LUHMES (cell line): ENCODE measurements around a stretch of chr14.

DNA sequence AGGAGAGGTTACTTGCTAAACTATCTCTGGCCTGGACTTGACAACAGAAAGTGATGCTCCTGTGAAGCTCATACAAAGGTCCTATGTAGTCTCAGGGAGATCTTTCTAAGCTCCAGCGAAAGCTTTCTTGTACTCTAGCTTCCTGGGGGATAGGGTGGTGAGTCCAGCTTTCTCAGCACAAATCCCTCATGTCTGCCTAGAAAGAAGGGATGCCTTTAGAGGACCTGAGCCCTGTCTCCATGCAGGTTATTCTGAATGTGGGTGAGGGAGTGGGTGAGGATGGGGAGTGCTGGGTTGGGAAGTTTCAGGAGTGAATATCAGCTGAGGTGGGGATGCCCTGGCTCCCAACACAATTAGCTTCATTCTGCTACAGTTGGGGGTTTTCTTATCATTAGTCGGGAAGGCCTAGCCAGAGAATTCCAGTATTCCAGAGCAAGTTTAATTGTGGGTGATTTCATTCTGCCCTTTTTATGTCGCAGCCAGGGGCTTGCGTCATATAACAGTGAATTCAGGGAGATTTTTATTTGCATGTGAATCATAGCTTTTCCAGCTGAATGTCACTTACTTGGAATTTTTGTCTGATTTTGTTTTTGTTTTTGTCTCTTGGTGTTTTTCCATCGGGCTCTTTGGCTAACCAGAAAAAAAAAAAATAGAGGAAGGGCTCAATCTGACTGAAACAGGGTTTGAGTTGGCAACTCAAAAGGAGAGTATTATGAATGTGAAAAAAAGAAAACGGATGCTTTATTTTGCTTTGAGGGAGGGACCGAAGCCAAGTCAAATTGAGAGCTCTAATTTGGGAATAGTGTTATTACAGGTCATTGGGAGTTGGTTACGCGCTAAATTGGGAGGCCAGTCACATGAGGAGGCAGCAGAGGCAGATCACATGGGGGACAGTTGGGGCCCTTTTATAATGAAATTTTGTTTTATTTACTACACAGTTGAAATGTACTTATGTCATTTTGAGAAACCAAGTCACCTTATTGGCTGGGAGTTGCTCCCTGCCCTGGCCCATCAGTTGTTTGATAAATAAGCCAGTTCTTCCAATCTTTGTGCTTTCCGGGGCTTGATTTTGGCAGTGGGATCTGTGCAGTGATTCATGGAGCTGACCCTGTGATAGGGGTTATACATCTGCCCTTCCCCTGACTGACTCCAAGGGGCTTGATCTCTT is 119.4 kb downstream of the SAMD4A start:
- PRO-cap = no peak

DNA sequence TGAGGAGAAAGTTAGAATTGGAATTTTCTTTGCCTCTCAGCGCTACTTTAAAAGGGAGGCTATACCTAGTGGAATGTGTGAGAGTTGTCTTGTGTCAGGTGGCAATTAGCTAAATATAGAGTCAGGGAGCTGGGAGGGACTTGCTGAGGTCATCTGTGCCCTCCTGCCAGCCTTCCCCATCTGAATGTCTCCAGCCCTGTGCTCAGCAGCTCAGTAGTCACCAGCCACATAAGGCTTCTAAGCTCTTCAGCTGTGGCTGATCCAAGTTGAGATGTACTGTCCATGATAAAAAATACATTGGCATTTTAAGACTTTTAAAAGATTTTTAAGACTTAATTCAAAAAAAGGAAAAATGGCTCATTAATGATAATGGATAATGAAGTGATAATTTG is 132.3 kb downstream of the SAMD4A start:
- PRO-cap = no peak

DNA sequence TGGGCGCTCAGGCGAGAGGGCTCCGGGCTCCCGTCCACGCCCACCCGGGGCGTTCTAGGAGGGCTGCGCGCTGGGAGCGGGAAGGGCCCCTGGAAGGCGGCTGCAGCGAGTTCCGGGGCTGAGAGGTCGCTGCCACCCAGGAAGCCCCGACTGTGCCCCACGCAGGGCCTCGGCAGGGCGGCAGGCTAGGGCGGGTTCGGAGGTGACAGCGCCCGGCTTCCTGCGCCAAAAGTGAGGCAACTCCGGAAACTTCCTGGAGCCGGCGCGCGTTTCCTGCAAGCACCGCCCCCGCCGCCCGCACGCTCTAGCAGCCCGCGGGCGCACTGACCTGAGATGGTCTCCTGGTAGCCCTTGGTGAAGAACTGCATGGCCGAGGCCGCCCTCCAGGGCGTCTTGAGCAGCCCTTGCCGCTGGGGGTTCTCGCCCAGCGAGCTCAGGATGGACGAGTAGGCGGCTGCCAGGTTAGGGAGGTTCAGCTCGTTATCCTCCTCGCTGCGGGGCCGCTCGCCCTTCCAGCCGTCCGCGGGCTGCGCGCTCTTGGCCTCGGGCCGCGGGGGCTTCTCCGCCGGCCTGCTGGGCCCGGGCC is 540 bp downstream of the GCH1 start:
- PRO-cap = no peak

- PRO-cap = no peak
Measured at GRCh38 chr14:55068304-55069425, 17.2 kb downstream of the MAPK1IP1L start.

DNA sequence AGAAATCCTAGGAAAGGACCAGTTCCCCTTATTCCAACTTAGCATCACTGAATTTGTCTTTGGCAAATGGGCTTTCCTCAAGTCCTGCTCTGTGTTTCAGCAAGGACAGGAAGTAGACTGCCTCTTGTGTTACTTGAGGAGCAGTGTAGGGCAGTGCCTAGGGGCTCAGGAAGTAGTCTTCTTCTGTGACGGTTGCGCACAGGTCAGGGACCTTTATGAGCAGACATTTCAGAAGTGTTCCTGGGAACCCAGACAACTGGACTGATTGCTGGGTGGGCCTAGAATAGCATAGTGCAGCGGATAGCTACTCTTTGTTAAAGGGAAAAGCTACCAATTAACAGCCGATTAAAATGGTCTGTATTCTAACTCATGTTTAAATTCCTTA is 2.8 kb downstream of the LGALS3 start:
- PRO-cap = no peak

- PRO-cap = no peak
Measured at GRCh38 chr14:55353534-55354331, 57.9 kb downstream of the ATG14 start.

GRCh38 chr14:55365681-55366151 is 45.9 kb downstream of the ATG14 start:
- PRO-cap = no peak

DNA sequence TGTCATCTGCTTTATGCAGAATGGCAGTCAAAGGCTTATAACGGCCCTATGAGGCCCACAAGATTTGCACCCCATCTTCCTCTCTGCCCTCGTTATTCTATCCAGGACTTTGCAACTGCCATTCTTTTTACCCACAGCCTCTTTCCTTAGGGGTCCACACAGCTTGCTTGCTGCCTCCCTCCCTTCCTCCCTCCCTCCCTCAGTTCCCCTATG is 33.3 kb downstream of the ATG14 start:
- PRO-cap = no peak

- PRO-cap = no peak
Measured at GRCh38 chr14:55463419-55463717, 23.0 kb upstream of the TBPL2 start.

DNA sequence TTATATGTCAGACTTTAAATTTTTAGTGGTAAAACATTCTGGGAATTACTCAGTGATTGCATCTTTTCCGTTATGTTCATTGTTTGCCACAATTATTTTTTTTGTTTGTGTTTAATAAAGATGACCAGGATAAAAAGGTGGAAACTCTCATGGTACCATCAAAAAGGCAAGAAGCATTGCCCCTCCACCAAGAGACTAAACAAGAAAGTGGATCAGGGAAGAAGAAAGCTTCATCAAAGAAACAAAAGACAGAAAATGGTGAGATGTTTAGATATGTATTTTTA is 36.3 kb downstream of the KTN1 start:
- PRO-cap = no peak

- PRO-cap = no peak
Measured at GRCh38 chr14:55629760-55630478, 49.9 kb downstream of the KTN1 start.

GRCh38 chr14:55661404-55661813 is 81.4 kb downstream of the KTN1 start:
- PRO-cap = no peak

- PRO-cap = no peak
Measured at GRCh38 chr14:55832004-55832518, 252.1 kb downstream of the KTN1 start.

GRCh38 chr14:56120086-56120871 is 2.1 kb downstream of the PELI2 start:
- PRO-cap = no peak

GRCh38 chr14:56173428-56173687 is 55.1 kb downstream of the PELI2 start:
- PRO-cap = no peak

DNA sequence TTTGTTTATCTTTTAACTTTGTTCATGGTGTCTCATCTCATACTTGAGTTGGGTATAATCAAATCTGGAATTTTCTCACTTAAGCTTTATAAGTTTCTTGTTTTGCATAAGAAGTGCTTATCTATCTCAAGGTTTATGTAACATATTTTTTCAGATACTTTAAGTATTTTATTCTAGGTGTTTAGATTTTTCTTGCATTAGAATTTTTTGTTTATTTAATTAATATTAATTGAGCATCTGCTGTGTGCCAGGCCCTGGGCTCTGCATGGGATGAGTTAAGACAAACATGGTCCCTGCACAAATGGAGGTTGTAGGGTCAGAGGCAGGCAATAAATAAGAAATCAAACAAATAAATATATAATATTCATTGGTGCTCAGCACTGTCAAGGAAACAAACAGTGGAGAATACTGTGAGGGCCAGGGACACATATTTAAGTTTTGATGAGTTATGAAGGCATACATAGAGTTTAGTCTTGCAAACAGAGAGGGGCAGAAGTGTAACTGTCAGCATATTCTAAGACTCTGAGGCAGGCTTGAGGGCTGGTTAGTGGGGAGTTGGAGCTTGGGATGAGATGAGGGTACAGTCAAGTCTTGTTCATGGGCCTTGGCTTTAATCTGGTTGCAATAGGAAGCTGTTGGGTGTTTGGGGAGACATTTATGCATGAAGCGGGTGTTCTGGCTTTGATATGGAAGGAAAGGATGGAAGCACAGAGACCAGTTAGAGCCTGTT is 78.8 kb downstream of the PELI2 start:
- PRO-cap = no peak

DNA sequence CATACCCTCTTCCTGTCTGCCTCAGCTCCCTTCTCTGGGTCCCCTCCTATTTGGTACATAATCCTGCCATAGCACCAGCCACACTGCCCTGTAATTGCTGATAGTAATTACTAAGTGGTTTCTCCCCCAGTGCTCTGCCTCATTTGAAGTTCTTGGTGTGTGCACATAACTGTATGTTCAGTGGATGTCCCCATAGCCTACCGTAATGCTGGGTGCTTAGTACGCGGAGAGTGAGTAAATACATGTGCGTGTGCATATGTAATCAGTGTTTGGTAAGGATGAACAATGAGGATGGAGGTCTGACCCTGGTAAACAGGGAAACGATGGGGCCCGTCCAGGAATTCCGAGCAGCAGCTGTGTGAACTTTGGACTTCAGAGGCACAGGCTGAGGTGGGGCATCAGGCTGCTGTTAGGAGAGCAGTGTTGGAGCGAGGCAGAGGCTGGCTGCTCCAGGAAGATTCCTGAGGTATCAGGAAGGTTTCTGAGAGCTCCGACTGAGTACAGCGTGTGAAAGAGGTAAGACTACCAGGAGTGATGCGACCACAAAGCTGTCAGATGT is 106.7 kb downstream of the PELI2 start:
- PRO-cap = no peak

- PRO-cap = no peak
Measured at GRCh38 chr14:56230881-56231958, 113.0 kb downstream of the PELI2 start.

- PRO-cap = no peak
Measured at GRCh38 chr14:56793834-56795077, 16.0 kb downstream of the OTX2 start.

DNA sequence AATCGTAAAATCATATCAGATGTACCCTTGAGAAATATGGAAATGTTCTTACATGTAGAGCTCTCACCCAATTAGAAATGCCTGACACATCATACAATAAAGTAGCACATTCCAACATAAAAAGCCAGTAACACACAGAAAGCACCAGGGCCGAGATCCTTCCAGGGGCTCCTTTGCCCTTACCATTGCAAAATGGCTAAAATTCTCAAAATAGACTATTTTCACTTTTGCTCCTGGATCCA is 2.9 kb downstream of the OTX2 start:
- PRO-cap = unidirectional peak, plus-strand start at position 126 of the sequence